Occipital lobe (tissue), 2 donors: ENCODE measurements around a stretch of chr22.

DNA sequence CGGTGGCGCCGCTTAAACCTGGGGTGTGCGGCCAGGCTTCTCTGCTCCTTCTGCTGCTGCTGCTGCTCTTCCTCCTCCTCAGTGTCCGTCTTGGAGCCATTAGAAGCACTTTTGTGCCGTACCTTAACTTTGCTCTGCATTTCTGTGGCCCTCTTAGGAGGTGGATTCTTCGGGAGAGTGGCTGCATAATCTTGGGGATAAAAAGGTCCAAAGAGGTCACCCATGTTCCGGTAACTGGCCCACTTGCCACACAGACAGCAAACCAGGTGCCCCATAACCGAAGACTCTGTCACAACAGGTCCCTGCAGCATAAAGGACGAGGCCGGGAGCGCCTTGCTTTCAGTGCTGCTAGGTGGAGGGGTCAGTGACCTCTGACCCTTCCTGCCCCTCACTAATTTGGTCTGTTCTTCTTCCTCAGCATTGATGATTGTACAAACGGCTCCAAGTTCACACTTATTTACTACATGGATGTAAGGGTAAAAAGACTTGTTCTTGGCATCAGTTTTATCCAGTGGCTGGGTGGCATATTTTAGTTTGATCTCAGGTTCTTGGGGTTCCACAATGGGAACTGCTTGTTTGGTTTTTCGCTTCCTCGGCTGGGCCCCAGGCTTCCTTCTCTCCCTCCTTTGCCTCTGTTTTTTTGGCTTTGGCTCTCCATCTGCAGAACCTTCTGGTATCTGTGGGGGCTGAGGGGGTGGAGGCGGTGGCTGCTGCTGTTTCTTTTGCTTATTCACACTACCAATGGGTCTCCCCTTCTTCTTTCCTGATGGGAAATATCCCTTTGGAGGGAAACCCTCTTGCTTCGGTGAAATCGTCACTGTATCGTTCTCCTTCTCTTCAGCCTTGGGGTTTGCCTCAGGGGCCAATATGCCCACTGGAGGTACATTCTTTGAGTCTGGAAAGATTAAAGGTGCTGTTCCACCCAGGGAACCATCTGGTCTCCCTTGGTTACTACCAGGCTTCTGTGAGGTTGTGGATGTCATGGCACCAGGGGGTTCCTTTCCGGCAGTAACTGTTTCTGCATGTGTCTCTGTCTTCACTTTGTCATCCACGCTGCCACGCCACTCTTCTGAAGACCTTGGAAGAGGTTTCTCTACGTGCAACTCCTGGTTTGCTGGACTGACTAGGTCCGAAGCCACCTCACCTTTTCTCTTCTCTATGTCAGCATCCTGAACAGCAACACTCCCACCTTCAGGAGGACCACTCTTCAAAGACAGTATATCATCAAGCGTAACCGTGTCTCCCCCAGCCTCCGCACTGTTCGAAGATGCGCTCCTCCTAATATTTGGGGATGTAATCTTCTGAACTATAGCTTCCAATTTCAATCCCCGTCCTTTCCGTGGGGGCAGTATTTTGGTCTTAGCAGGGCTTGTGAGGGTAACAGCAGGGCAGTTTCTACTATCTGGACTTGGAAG lies 60.0 kb downstream of the TCF20 start:
- RAMPAGE, long total RNA: no peak

DNA sequence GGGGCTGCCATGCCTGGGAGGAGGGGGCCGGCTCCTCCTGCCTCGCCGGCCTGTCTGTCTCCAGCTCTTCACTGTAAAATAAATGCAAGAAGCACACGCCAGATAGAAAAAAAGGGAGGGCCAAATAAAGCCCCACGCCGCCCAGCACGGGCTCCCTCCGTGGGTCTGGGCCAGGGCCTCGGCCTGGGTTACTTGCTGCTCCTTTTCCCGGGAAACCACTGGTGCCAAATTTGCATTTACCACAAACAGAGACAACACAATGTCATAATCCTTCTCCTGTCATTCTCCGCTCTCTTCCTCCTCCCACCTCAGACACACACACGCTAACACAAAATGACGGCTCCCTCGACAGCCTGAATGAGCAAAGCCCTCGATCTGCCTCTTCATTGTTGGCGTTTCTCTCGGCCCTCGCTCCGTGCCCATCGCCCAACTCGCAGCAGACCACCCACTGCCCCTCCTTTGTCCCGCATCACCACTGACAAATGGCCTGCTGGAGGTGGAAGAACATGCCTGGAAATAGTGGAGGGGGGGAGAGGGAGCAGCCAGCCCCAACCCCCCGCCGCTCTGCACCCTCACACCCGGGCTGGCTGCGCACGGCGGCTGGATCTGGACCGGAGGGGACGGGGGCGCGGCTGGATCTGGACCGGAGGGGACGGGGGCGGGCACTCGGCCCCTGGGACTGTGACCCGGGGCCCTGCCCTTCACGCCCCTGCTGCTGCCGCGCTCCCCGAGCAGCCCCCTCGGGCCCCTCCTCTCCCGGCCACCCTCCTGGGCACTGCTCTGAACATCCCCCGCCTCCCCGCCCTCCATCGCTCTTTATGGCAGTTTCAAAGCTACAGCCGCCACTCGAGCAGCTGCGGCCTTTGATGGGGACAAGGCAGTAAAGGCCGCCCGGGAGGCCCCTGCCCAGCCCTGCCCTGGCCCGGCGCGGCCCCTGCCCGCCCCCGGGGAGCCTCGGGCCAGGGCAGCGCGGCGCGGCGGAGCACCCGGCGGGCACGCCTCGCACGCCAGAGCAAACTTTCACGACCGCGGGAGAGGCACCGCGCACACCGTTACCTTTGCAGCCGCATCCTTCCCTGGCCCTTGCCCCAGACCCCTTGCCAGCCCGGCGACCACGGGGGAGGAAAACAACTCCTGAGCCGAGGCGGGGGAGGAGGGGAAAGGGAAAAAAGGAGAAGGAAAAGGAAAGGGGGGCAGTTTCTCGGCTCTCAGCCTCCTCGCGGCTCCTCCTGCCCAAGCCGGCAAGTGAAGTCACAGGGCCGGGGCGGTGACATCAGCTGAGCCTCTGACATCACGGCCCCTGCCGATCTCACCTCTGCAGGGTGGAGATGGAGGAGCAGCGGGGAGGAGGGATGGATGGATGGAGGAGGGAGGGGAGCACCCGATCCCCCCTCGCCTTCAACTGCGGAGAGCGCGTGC lies 12.8 kb upstream of the TCF20 start:
- RAMPAGE, long total RNA: no peak

GRCh38 chr22:42298748-42299146 lies 28.3 kb upstream of the TCF20 start:
- RAMPAGE, long total RNA: no peak

- RAMPAGE, long total RNA: no peak
Observed at GRCh38 chr22:42508593-42508921, 11.0 kb downstream of the RRP7A start.

GRCh38 chr22:42571675-42572275 lies 18.0 kb downstream of the SERHL2 start:
- RAMPAGE, long total RNA: no peak

- RAMPAGE, long total RNA: no peak
Observed at GRCh38 chr22:42612638-42613326, 1.9 kb downstream of the POLDIP3 start.

DNA sequence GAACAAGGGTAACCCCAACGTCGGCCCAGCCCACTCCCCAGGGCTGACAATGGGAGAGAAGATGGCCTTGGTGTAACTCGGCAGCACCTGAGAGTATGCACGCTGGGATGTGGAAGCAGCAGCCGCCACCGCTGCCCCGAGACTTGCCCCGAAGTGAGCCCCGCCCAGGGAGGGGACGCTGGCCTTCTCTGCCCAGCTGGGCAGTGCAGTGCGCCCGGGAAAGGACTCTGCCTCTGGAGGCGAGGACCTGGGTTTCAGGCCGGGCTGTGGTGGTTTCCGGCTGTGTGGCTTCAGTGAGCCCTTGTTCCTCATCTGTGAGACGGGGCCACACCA lies 8.6 kb upstream of the POLDIP3 start:
- RAMPAGE, long total RNA: no peak

GRCh38 chr22:42696999-42698029 lies 23.4 kb downstream of the A4GALT start:
- RAMPAGE, long total RNA: no peak

GRCh38 chr22:42719545-42719983 lies 1.1 kb downstream of the A4GALT start:
- RAMPAGE, long total RNA: no peak

- RAMPAGE, long total RNA: no peak
Observed at GRCh38 chr22:42753014-42753213, 32.2 kb upstream of the A4GALT start.

DNA sequence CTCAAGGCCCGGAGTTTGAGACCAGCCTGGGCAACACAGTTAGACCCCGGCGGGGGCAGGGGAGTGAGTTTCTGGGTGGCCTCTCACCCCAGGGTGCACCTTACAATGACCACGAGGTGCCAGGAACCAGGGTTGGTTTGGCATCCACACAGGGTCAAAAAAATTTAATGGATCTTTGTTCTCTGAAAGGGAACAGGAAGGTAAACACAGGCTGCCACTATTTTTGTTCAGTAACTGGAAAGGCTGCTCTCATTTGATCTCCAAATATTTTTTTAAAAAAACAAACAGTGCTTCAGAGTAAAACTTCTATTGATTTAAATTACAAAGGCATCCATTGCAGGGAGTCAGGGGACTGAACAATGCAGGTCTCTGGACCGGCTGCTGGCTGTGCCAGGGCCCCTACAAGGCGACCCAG lies 52.0 kb downstream of the ARFGAP3 start:
- RAMPAGE, long total RNA: no peak

- RAMPAGE, long total RNA: no peak
Observed at GRCh38 chr22:42943908-42944345, 71.0 kb downstream of the PACSIN2 start.

DNA sequence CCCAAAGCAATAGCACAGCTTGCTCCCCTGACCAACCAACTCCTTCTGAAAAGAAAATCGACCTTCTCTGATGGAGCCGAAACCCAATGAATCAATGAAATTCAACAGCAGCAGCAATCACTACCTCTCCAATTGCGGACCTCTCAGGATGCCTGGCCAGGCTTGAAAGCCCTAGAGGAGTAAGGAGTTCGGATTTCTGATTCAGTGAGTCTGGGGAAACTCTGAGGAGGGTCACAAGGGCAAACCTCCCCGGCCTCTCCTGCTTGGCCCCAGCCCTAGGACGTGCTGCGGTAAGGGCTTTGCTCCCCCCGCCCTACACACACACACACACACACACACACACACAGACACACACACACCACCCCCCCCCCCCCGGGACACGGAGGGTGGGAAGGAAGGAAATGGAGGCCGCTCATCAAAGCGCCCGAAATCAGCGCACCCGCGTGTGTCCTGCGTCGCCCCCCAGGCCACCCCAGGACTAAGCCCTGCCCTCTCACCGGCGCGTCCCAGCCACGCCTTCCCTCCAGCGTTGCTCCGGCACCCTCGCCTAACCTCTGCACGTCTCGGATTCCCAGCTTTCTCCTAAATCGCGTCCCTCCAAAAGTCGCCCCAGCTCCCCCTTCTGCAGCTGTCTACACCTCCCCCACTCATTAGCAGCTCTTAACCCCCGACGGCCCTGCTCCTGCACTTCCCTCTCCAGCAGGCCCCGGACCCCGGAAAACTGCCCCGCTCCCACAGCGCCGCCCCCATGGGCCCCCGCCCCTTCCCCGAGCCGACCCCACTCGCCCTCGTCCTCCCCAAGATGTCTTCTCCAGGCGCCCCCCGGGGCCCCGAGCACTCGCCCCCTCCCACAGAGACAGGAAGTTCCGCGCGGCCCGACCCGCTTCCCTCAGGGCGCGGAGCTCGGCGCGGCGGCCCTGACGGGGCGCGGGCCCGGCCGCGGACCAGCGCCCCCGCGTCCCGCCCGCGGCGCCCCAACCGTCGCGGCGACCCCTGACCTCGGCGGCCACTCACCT lies 634 bp downstream of the PACSIN2 start:
- RAMPAGE, long total RNA: no peak

GRCh38 chr22:43080696-43081067 lies 8.5 kb downstream of the TTLL1 start:
- RAMPAGE, long total RNA: no peak

GRCh38 chr22:43260364-43260775 lies 73.4 kb upstream of the TTLL12 start:
- RAMPAGE, long total RNA: no peak

GRCh38 chr22:43272750-43273213 lies 70.4 kb downstream of the SCUBE1 start:
- RAMPAGE, long total RNA: no peak

- RAMPAGE, long total RNA: no peak
Observed at GRCh38 chr22:43291858-43292437, 51.2 kb downstream of the SCUBE1 start.

DNA sequence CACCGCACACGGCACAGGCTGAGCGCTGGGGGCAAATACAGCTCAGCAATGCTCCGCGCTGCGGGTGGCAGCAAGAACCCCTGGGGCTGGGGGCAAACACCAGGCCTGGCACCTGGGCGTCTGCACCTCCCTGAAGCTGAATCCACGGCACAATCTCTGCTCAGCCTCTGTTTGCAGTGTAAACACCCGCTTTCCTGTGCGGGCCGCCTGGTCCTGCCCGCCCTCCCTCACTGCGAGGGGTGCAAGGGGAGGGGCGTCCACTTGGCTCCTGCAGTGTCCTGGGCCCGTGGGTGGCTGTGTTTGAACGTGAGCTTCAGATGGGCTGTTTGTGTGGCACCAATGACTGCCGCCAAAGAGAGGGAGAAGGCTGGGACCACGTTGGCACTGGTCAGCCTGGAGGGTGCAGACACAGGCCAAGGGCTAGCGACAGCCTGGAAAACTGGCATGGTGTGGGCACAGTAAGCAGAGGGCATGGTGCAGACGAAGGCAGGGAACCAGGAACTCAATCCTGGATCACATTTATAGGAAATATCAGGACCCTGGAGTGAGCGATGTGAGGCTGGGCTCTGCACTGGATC lies 14.7 kb upstream of the MPPED1 start:
- RAMPAGE, long total RNA: no peak

- RAMPAGE, long total RNA: no peak
Observed at GRCh38 chr22:43684359-43684816, 127.7 kb downstream of the EFCAB6 start.

GRCh38 chr22:43826704-43827260 lies 14.7 kb upstream of the EFCAB6 start:
- RAMPAGE, long total RNA: no peak